Cerebral cortex (tissue), 2 donors: ENCODE measurements around the genes WNT8B, NDUFB8, BTRC and FBXW4.

GRCh38 chr10:99929089-99930120, 80.3 kb downstream of the DNMBP start:
- PRO-cap, 2 experiments: no peak in any of the 2 experiments

- PRO-cap, 2 experiments: no peak in any of the 2 experiments
Observed at GRCh38 chr10:99937618-99938142, 72.1 kb downstream of the DNMBP start.

DNA sequence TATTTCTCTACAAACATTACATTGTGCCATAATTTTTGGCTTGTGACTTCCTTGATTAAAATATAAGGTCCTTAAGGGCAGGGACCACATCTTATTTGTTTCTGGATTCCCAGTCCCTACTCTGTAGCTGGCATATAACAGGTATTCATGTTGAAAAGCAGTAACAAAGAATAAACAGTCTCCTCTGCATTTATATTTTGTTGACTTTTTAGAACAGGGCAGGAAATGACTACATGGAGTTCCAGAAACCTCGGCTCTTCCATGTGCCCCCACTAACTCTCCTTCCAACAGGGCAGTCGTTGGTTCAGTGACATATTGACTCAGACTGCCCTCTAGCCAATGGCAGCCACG, 19.7 kb upstream of the CPN1 start:
- PRO-cap, 2 experiments: no peak in any of the 2 experiments

DNA sequence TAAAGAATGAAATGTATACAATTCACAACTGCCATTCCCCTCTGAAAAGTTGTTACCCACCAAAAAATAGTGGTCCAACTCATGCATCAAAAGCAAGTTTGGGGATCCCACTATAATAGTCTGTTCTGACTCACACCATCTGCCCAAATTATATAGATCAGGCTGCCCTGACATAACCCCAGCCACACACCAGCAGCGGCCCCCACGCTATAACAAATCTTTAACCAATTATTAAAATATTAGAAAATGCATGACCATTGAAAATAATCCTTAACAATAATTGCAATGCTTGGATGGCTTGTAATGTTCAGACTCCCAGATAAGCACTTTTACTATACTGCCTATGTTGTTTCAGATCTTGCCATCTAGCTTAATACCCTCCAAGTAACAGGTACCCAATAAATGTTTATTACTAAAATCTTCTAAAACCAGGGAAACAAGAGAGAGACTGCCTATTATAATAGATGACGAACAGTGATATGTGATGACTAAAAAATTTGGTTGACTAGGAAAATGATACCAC, 1.8 kb upstream of the ERLIN1 start:
- PRO-cap, 2 experiments: no peak in any of the 2 experiments

DNA sequence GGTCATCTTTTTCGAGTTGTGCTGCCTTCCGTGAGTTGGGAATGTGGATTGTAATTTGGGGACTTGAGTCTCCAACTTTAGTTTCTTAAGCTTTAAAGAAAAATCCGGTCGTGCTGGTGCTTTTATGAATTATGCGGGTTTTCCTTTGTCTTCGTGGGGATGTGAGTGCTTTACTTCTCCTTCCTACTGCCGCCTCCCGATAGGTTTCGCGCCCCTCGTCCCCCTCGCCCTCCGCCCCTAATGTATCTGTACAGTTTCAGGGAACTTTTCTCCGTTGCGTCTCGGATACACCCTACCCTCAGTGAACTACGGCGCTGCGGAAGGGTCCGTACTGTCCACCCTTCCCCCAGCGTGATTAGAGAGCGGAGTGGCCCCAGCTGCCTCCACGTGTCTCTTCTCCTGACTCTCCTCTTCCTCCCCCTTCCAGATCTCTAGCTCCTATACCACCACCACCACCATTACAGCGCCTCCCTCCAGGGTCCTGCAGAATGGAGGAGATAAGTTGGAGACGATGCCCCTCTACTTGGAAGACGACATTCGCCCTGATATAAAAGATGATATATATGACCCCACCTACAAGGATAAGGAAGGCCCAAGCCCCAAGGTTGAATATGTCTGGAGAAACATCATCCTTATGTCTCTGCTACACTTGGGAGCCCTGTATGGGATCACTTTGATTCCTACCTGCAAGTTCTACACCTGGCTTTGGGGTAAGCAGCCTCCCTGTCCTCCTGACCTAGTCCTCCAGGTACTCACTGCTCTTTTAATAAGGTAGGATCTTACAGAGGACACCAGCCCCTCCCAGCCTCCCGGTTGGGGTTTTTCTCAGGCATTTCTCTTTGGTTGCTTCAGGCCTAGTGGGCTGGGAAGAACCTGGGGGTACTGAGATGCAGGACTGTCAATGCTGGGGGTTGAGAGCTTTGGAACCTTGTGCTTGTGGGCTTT, 876 bp downstream of the SCD start:
- PRO-cap, 2 experiments: no peak in any of the 2 experiments

GRCh38 chr10:100353576-100354190, 6.7 kb downstream of the SCD start:
- PRO-cap, 2 experiments: no peak in any of the 2 experiments

GRCh38 chr10:100382216-100383127, 35.4 kb downstream of the SCD start:
- PRO-cap, 2 experiments: no peak in any of the 2 experiments

GRCh38 chr10:100462918-100463194, at the start of gene WNT8B:
TSS of gene WNT8B (plus strand) at chr10:100463009.
- PRO-cap, 2 experiments: no peak in any of the 2 experiments

- PRO-cap, 2 experiments: peak in 2 of 2 experiments; most common plus-strand start chr10:100529987 (in 1); most common minus-strand start chr10:100529870 (in 2)
Observed at GRCh38 chr10:100529727-100530179, at the start of gene NDUFB8. TSS of gene NDUFB8 (minus strand) at chr10:100529871.

- PRO-cap, 2 experiments: no peak in any of the 2 experiments
Observed at GRCh38 chr10:100744788-100745332, 522 bp upstream of the PAX2 start.

GRCh38 chr10:101031836-101032206, 787 bp downstream of the SFXN3 start:
- PRO-cap, 2 experiments: no peak in any of the 2 experiments

DNA sequence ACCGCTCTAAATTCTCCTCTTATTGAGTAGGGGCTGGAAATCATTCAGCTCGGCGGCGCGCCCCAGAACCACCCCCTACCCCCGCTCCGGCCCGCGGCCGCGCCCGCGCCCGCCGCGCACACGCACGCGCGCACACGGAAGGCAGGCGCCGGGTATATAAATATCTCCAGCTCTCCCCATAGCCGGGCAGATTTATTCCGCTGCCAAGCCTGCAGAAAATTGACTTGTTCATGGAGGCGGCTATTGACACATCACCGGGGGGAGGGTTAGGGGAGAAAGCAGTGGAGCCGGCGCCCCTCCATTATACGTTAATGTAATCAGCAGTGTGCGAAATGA, 61.5 kb upstream of the BTRC start:
- PRO-cap, 2 experiments: peak in 1 of 2 experiments; most common plus-strand start position 189 of the sequence (in 1)

GRCh38 chr10:101353822-101354981, at the start of gene BTRC:
TSS of gene BTRC (plus strand) at chr10:101354165.
- PRO-cap, 2 experiments: peak in 2 of 2 experiments; most common plus-strand start chr10:101354069 (in 2)

DNA sequence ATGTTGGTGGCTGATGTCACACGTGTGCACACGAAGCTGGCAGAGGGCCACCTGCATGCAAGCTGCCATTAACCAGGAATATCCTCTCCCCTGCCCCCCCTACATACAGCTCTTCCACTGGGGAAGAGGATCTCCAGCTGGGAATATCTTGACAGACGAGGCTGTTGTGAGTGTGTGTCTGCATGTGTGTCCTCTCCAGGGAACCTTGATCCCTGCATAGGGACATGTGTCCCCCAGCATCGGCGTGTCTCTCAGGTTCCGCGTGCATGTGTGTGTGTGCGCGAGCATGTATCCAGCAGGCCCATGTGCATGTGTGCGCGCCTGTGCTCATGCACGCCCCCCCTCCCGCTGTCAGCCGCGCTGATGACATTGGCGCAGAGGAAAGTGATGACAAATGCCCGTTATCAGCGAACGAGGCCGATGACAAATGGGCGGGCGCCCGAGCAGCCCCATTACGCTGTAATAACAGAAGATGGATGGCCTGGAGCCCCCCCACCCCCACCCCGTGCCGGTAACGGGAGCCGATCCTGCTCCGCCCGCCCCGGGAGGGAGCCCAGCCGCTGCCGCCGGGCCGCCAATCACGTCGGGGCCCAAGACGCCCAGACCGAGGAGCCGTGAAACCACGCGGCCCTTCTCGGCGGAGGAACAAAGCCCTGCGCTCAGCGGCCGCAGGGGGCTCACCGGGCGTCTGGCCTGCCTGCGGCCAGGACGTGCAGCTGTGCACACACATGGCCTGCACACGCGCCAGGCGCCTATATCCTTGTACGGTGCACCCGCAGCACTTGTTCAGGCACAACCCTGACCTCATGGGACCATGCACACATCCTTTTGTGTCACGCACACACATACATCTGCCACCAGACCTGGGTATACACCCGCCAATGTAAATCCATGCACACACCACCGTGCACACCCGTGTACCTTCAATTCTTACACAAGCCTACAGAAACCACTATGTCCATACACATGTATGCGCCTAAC, 21.6 kb downstream of the POLL start:
- PRO-cap, 2 experiments: no peak in any of the 2 experiments

DNA sequence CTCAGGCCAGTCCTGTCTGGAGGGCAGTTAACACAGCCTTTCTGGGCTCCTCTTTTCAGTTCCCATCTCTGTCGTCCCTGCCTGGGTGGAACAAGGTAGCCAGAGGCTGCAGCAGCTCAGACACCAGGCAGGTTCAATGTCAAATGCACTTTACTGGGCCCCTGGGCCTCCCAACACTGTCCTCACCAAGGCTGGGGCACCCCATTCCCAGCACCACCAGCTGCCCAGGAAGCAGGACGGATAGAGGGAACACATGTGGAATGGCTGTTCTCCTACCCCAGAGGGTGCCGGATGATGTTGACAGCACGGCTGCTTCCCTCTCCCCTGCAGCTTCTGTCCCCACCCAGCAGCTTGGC, 9.3 kb downstream of the POLL start:
- PRO-cap, 2 experiments: no peak in any of the 2 experiments

GRCh38 chr10:101579197-101579737, 8.8 kb downstream of the POLL start:
- PRO-cap, 2 experiments: no peak in any of the 2 experiments

GRCh38 chr10:101694711-101695371, at the start of gene FBXW4:
TSS of gene FBXW4 (minus strand) at chr10:101695170.
- PRO-cap, 2 experiments: peak in 1 of 2 experiments; most common plus-strand start chr10:101695256 (in 1); most common minus-strand start chr10:101695183 (in 1)

DNA sequence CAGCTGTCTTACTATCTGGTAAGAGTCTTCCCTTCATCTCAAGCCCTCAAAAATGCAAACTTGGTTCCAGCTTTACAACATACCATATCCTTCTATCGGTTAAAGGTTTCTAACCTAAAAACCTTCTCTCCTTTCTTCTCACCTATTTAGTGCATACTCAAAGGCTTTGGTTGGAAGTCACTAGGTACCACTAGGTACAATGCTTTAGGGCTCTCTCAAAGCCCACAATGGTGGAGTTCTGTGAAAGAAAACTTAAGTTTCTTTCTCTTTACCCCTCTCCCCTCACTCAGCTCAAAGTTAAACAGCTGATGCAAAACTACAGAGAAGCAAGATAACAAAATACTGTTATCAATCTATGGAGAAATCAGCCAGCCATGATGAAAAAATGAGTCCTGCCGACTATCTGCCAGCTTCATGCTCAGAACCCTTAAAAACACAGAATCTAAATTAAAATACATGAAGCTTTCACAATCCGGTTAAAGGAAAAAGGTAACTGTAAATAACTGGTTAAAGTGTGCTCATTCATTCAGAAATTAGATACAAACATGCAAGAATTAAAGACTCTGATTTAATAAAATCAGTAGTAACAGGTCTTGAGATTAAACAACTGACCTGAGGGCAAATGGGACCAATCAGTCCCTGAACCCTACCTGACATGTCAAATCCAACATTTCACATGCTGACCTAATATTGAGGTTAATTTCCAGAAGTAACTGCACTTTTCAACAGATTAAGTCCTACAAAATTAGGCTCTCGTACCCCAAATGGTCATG, 1.7 kb upstream of the NPM3 start:
- PRO-cap, 2 experiments: no peak in any of the 2 experiments

DNA sequence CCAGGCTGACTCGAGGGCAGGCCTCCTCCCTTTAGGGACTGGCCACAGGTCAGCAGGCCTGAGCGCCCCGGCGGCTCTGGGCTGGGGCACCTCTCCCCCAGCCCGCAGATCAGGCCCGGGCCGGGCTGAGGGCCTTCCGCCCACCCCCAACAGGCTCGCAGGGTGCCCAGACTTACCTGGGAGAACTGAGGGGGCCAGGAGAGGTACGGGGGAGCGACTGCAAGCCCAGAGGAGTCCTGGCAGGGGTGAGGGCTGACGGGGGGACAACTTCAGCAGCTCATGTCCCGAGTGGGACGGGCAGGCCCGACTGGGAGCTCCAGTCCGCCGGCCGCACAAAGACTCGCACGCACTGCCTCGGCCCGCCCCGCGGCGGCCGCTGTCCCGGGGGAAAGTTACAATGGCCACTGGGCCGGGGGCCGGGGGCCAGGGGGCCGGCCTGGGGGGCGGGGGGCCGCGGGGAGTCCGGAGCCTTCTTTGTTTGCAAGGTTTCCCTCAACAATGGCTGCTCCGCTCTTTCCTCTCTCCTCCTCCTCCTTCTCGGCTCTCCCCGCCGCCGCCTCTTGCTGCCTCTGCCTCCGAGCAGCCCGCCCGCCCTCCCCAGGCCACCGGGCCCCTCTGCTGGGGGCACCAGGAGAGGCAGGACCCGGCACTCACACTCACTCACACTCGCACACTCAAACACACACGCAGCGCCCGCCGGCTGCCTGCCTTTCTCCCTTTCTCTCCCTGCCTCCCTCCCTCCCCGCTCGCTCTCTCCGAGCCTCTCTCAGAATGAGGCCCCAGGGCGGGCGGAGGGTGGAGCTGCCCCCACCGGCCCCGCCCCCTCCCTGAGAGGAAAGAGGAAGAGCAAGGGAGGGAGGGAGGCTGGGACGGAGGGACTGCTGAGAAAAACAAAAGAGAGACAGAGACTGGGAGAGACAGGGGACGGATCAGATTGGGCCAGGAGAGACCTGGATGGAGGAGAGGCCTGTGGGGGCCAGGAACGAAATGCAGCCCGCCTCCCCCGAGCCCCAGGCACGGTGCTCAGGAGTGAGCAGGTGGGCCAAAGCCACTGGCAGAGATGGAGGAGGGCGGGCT, 5.6 kb downstream of the LDB1 start:
- PRO-cap, 2 experiments: peak in 1 of 2 experiments; most common plus-strand start position 904 of the sequence (in 1); most common minus-strand start position 712 of the sequence (in 1)

GRCh38 chr10:102132212-102132742, 563 bp upstream of the PPRC1 start:
- PRO-cap, 2 experiments: no peak in any of the 2 experiments